HEK293 (cell line): ENCODE measurements around the gene CHCHD2.

GRCh38 chr7:54703380-54703794, 55.6 kb downstream of the SEC61G start:
- PRO-cap: no peak
- RRBS, 2 experiments: no CpG with 5 or more reads among the region's 2 CpGs

DNA sequence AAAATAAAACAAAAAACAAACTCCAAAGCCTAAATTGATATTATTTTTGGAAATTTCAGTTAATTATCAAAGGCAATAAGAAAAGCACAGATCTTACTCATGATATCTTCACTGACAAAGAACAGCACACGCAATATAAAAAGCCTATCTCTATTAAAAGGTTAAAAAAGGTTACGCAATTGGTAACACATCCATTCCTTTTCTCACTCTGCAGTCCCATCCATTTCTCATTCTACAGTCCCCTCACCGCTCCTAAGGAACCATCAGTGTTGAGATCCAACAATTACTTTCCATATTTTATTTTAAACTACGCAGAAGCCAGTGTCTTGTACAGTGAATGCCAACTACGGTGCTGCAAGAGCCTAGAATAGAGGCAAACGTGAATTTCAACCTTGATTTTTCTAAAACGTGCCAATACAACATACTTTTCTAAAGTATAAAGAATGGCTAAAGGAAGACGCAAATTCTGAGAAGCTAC, 1.2 kb downstream of the SEC61G start:
- PRO-cap: unidirectional peak, plus-strand start at position 230 of the sequence
- RRBS, 2 experiments: no CpG with 5 or more reads among the region's 8 CpGs

- PRO-cap: no peak
- RRBS, 2 experiments: no CpG with 5 or more reads among the region's 10 CpGs
These were observed 24.0 kb downstream of the EGFR start for GRCh38 chr7:55042874-55043258.

DNA sequence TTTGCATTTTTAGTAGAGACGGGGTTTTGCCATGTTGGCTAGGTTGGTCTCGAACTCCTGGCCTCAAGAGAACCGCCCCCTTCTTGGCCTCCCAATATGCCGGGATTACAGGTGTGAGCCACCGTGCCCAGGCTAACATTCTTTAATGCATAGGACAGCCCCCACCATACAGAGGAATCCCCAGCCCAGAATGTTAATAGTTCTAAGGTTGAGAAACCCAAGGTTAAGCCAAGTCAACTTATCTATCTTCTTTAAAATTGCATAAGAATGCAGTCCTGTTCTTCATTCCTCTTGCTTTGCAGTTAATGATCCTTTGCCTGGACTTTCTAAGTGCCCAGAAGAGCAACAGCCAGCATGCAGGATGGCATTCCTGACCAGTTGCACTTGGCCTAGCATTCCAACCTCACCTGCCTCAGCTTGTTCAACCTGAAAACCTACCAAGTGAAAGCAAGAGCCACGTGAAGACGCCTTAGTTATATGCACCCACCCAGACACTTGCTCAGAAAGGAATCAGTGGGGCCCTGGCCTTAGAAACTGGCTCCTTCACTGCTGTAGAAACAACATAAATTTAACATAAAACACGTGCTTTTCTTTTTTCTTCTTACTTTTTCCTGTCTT, 24.8 kb downstream of the EGFR start:
- PRO-cap: no peak
- RRBS, 2 experiments: no CpG with 5 or more reads among the region's 8 CpGs

DNA sequence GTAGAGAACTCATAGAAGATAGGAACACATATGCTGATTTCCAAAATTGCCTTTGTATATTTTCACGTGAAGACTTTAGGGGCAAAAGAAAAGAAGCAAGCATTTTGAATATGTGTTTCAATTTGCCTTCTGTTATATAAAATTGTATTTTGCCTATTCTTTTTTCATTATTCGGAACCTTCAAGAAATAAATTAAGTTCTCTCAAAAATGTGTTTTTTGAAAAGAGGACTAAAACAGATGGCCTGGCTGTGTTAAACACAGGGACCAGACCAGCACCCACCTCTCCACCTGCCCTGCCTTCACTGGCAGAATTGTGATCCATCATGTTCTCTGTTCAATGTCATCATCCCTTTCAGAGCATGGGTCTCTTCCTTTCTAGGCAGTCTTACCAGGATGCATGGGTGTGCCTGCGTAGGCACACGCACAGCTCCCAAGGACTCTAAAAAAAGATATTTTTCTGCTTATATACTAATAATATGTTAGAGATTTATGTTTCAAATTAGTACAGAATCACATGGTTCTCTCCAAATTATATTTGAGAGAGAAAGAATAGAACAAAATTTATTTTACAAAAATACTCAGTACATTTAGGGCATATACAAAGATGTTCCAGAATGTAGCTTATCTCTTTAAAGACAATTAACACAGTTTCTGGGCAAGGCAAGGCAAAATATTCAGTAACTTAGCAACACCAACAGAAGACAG, 52.6 kb downstream of the EGFR start:
- PRO-cap: no peak
- RRBS, 2 experiments: no CpG with 5 or more reads among the region's 4 CpGs

DNA sequence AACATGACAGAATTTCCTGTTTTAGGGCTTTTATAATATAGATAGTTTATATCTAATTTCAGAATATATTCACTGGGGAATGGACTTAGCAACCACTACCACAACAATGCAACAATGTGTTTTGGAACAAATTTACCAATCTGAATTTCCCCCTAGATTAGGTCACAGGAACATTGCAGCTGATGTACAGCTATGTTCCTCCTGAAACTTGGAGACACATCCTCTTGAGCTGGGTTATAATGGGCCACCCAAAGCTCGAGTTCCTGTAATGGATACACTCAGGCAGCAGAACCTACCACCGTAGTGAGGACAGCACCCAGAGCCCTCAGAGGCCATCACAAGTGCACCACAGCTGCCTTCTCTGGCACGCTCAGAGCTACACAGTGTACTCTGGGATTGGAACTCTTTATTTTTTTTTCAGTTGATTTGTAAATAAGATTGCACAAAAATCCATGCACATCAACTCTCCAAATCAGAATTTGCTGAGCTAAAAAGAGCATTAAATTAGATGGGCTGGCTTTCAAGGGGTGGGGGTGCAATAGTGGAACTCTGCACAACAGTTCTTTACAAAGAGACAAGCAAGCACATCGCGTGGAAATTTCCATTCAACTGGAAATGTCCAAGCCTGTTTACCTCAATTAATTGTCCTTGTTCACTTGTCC, 56.7 kb downstream of the EGFR start:
- PRO-cap: no peak
- RRBS, 2 experiments: no CpG with 5 or more reads among the region's 5 CpGs

DNA sequence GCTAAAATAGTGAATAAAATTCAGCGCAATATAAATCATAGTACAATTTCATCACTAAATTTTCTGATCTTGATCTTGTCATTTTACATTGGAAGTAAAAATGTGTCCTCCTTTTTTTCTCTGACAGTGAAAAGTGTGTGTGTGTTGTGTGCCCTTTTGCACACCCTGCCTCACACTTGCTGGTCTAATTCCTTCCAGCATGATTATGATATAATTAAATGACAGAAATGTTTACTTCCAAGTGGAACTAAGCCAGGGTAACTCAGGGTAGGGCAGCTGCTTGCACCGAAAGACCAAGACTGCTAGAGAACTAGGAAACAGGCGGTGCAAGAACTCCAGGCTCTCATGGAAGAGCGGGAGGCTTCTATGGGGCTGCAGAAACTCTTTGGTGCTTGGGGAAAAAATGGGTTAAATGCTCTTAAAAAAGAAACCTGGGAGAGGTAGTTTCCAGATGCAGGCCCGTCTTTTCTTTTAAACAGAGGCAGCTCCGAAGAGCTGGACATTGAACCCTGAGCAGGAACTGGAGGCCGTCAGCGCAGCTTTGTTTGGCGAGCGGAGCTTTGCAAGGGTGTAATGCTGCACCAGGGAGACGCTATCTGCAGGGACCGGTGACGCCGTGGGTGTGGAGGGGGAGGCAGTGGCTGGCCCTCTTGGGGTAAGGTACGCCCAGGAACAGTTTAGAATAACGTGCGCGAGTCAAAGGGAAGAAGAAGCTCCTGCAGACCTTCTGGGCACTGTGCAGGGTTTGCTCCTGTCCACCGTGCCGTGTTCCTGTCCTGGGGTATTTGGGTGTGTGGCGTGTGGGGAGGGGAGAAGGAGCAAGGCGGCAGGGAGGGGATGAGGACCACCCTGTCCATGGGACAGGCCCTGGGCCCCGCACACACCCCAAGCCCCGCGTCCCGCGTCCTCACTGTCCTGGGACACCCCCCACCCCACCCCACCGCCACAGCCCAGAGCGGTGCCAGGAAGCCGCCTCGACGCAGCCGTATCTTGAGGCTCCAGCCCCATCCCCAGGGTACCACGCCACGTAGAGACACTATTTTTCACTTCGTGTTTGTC, 58.9 kb downstream of the EGFR start:
- PRO-cap: no peak
- RRBS, 2 experiments: no CpG with 5 or more reads among the region's 36 CpGs

DNA sequence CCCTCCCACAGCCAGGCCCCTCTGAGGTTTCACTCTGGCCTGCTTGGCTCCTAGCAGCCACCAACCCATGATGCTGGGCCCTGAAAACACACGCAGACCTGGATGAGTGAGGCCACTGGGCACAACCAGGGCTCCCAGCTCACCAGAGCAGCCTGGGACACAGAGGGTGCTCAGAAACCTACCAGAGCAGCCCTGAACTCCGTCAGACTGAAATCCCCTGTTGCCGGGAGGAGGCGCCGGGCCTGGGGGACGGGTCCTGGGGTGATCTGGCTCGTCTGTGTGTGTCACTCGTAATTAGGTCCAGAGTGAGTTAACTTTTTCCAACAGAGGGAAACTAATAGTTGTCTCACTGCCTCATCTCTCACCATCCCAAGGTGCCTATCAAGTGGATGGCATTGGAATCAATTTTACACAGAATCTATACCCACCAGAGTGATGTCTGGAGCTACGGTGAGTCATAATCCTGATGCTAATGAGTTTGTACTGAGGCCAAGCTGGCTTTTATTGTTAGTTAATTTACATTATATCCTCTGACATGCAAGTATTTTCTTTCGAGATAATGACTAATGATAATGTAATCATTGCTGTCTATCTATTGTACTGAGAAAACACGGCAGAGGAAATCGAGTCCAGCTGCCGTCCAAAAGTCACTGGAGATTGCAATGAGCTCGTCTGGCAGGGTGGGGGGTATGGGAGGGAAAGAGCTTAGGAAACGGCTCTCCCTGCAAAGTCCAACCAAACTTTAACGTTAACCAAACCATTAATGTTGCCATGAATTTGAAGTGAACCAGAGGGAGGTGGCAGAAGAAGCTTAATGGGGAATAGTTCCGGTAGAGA, 172.5 kb upstream of the LANCL2 start:
- PRO-cap: no peak
- RRBS, 2 experiments: no CpG with 5 or more reads among the region's 17 CpGs

DNA sequence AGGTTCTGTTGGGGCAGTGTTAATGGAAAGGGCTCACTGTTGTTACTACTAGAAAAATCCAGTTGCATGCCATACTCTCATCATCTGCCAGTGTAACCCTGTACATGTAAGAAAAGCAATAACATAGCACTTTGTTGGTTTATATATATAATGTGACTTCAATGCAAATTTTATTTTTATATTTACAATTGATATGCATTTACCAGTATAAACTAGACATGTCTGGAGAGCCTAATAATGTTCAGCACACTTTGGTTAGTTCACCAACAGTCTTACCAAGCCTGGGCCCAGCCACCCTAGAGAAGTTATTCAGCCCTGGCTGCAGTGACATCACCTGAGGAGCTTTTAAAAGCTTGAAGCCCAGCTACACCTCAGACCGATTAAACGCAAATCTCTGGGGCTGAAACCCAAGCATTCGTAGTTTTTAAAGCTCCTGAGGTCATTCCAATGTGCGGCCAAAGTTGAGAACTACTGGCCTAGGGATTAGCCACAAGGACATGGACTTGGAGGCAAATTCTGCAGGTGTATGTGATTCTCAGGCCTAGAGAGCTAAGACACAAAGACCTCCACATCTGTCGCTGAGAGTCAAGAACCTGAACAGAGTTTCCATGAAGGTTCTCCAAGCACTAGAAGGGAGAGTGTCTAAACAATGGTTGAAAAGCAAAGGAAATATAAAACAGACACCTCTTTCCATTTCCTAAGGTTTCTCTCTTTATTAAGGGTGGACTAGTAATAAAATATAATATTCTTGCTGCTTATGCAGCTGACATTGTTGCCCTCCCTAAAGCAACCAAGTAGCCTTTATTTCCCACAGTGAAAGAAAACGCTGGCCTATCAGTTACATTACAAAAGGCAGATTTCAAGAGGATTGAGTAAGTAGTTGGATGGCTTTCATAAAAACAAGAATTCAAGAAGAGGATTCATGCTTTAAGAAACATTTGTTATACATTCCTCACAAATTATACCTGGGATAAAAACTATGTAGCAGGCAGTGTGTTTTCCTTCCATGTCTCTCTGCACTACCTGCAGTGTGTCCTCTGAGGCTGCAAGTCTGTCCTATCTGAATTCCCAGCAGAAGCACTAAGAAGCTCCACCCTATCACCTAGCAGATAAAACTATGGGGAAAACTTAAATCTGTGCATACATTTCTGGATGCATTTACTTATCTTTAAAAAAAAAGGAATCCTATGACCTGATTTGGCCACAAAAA, 154.7 kb upstream of the LANCL2 start:
- PRO-cap: no peak
- RRBS, 2 experiments: no CpG with 5 or more reads among the region's 6 CpGs

GRCh38 chr7:55464645-55465531, 99.8 kb downstream of the LANCL2 start:
- PRO-cap: no peak
- RRBS, 2 experiments: no CpG with 5 or more reads among the region's 9 CpGs

DNA sequence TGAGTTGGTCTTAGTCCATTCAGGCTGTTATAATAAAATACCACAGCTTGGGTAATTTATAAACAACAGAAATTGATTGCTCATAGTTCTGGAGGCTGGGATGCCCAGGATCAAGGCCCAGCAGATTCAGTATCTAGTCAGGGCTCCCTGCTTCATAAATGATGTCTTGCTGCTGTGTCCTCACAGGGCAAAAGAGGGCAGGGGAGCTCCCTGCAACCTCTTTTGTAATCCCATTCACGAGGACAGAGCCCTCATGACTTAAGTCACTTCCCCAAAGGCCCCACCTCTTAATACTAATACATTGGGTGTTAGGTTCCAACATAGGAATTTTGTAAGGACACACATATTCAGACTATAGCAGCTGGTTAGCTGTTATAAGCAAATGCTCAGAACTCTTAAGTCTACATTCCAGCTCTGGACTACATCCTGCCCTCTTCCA, 63.0 kb downstream of the VOPP1 start:
- PRO-cap: no peak
- RRBS, 2 experiments: no CpG with 5 or more reads among the region's 1 CpG

- PRO-cap: no peak
- RRBS, 2 experiments: no CpG with 5 or more reads among the region's 12 CpGs
These were observed 37.0 kb downstream of the VOPP1 start for GRCh38 chr7:55534952-55535998.

DNA sequence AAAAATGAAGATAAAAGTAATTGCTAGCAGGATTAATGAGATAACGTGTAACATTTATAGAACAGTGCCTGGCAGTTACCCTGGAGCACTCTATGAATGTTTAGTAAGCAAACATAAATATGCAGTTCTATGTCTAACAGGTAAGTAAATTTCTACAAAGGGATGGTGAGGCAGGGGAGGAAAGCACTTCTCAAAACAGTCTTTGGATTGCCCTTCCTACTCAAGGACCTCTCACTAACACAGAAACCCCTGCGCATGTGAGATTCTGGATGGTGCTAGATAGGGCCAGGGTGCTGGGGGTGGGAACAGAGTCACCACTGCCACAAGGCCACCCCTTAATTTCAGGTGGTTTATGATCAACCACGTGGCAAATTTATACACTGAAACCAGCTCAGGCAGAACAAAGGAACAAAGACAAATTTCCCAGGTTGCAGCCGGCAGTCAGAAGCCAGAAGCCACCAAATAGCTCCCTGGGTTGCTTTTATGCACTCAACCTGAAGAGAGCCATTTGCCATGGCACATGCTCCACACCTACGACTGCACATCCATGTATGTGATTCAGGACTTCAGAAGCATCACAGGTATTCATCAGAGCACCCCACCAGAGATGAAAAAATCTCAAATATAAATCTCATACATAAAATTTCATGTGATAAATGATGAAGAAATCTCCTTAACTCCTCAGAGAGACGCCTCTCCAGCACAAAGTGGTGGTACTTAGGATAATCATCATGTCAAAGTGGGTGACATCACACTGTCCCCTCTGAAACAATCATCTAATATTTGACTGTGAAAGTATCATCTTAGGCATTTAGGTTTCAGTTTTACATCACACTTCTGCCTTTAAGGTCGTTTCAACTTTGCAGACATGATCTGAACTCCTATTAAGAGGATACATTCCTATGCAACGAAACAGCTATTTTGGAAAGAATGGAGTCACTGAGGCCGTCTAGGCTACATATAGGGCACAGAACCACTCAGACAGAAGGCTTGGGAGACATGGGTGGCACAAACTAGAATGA, 2.4 kb downstream of the VOPP1 start:
- PRO-cap: no peak
- RRBS, 2 experiments: no CpG with 5 or more reads among the region's 9 CpGs

DNA sequence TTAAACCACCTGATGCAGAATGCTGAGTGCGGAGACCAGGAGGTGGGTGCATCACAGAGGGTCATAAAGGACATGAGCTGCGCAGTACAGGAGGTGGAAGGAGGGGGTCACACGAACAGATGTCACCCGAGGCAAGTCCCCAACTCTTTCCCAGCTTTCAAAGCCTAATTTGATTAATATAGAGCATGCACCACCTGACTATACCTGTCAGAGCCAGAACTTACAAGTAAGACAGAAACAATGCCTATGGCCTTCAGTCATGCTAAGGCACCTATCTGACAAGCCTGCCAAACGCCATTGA, 924 bp upstream of the VOPP1 start:
- PRO-cap: no peak
- RRBS, 2 experiments: no CpG with 5 or more reads among the region's 5 CpGs

DNA sequence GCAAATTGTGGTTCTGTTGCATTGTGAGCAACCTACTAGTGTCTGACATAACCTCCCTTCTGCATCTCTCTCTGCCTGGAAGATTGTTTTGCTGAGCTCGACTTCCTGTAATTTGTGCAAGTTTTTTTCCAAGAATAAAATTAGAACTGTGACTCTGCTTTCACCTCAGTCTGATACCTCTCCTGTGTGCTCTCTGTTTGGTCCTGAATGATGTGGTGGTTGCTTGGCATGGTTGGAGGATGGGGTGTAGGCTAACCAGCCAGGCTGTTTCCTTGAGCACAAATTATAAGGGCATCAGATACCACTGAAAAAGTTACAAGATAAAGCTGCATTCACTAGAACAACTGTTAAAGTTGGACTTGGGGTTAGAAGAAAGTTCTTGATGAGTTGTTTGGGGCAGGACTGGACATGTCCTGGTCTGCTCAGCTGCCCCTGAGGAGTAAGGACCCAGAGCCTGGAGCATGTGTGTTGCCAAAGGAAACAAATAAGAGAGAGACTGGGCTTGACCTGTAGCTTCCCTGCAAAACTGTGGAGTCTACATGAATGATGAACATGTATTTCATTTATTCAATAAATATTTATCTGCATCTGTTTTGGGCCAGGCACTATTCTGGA, 1.9 kb upstream of the VOPP1 start:
- PRO-cap: no peak
- RRBS, 2 experiments: no CpG with 5 or more reads among the region's 1 CpG

DNA sequence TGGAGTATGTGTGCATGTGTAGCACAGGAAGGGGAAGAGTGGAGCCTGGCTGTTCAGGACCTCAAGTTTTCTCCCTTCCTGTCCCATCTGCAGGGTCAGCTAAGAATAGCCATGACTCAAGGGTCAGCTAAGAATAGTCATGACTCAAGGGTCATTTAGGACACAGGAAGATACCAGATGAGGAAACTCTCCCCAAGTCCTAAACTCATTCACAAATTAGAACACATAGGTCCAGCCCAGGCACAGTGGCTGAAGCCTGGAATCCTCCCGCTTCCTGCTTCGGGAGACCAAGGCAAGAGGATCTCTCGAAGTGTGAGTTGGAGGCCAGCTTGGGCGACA, 21.3 kb upstream of the VOPP1 start:
- PRO-cap: no peak
- RRBS, 2 experiments: no CpG with 5 or more reads among the region's 4 CpGs

- PRO-cap: no peak
- RRBS, 2 experiments: no CpG with 5 or more reads among the region's 10 CpGs
These were observed 1.5 kb downstream of the NIPSNAP2 start for GRCh38 chr7:55965852-55966365.

DNA sequence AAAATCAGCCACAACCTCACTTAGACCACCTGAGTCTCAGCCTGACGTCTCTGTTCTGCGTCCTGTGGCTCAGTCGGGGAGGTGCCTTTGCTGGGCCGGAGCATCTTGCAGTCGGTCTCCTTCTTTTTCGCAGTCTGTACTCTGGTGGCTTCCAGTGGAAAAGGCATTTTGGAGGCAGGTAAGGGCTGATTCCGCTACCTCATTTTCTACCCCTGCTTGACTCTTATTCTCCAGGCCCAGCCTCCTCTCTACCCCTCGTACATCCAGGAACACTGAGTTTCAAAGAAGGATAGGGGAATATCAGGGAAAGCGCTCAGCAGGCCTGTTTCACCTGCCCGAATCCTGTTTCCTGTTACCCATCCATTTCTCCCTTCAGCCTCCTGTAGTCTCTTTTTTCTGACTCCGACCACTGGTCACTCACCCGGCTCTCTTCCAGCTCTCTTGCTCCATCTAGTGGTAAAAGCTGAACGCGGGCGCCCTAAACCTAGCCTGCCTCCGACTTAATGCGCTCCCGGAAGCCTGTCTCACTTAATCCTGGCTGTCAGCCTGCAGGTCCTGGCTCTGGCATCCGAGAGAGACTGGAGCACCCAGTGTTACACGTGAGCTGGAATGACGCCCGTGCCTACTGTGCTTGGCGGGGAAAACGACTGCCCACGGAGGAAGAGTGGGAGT, 10.1 kb downstream of the SUMF2 start:
- PRO-cap: no peak
- RRBS, 2 experiments: 8 to 9% methylated on average over 4 of the region's 25 CpGs

- PRO-cap: bidirectional peak, plus-strand start at chr7:56106671, minus-strand start at chr7:56106457
- RRBS, 2 experiments: under 1 to 1% methylated on average over 9 of the region's 60 CpGs
These were observed at the start of gene CHCHD2 for GRCh38 chr7:56105872-56106836. TSS of gene CHCHD2 (minus strand) at chr7:56106476.

- PRO-cap: no peak
- RRBS, 2 experiments: 9 to 38% methylated on average over 1 of the region's 40 CpGs
These were observed 45.5 kb upstream of the ZNF716 start for GRCh38 chr7:57404393-57405031.